OCI-LY7 (cell line): ENCODE measurements around a stretch of chr6.

GRCh38 chr6:100454930-100455774 is 9.6 kb downstream of the SIM1 start:
- PRO-cap, result no peak
- RAMPAGE, long total RNA, result no peak

GRCh38 chr6:100460609-100461275 is 4.0 kb downstream of the SIM1 start:
- PRO-cap, result no peak
- RAMPAGE, long total RNA, result no peak

GRCh38 chr6:100463180-100463542 is 1.6 kb downstream of the SIM1 start:
- PRO-cap, result no peak
- RAMPAGE, long total RNA, result no peak

- PRO-cap, result no peak
- RAMPAGE, long total RNA, result no peak
Measured at GRCh38 chr6:100484491-100485081, 19.9 kb upstream of the SIM1 start.

- PRO-cap, result no peak
- RAMPAGE, long total RNA, result no peak
Measured at GRCh38 chr6:100487944-100488295, 23.2 kb upstream of the SIM1 start.

DNA sequence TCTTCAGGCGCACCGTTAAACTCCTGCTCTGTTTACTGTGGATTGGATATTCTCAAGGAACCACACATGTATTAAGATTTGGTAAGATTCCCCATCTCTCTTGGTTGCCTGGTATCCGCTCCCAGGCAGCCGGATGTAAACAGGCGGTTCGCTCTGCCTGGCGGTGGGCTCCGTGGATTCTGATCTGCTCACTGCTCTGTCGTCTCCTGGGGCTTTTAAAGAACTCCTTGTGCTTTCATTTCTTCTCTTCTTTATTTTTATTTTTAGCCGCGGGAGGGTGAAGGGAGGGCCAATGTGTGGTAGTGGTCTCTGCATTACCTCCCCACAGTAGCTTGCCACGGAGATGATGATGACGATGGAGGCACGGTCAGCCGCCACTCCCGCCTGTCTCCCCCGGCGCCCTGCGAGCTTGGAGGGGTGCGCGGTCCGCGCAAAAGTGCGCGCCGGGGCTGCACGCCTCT is 5.8 kb downstream of the GRIK2 start:
- PRO-cap, result no peak
- RAMPAGE, long total RNA, result no peak

DNA sequence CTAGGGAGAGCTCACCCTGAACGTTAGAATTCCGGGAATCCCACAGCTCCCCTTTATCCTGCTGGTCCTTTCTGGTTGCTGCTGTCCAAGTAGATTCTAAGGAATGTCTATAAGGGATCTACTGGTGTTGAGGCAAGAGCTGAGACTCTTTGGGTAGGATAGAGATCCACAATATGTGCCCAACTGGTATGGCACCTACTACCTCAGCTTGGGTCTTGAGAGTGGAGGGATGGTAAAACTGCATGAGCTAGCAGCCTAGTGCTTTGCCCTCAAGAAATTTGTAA is 568.2 kb downstream of the GRIK2 start:
- PRO-cap, result no peak
- RAMPAGE, long total RNA, result no peak

GRCh38 chr6:102190691-102191159 is 797.2 kb downstream of the GRIK2 start:
- PRO-cap, result no peak
- RAMPAGE, long total RNA, result no peak

GRCh38 chr6:104489317-104489650 is 370.4 kb downstream of the HACE1 start:
- PRO-cap, result no peak
- RAMPAGE, long total RNA, result no peak

DNA sequence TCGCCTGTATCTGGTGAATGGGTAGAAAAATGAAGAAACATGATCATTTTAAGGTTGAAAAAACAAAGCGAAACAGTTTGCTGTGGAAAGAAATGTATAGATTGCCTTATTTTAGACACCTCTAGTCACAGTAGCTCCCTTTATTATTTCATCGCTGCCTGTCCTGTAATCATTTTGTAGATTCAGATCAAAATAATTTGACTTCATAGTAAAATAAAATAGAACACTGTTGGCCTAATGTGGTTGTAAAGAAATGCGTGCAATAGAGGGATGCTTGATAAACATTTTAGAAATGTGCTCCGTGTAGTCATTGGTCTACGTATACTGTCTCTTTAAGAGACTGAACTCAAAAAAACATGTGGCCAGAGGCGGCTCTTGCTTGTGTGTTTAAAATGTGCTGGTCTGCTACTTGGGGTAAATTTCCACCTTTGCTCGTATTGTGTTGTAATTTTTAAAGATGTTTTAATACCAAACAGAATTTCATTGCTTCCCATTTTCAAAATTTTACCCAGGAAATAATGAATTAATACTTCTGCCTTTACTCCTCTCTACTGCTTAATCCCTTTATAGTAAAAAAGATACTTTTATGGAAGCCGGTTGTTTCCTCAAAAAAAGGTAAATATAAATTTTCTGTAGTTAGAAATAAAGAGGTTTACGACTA is 1.8 kb downstream of the LIN28B start:
- PRO-cap, result no peak
- RAMPAGE, long total RNA, result no peak

DNA sequence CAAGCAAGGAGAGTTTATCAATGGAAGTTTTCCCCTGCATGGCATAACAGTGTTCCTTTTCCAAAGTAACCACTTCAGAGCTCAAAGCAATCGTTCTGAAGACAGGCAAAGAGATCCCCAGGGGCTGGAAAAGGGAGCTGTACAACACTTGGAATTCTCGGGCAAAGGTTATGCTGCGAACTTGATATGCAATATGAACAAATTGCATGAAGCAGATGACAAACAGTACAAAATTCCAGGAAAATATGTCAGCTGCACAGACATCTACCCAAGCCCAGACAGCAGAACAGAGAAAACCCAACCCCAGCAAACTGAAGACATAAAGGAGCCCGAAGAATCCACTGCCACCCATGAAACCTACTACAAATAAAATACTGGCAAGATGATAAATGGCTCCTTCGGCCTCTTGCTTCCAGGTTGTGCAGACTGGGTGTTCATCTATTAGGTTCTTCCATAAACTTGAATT is 18.3 kb downstream of the POPDC3 start:
- PRO-cap, result unidirectional peak, minus-strand start at position 162 of the sequence
- RAMPAGE, long total RNA, result no peak

- PRO-cap, result no peak
- RAMPAGE, long total RNA, result no peak
Measured at GRCh38 chr6:105459091-105459493, 56.2 kb upstream of the PREP start.

DNA sequence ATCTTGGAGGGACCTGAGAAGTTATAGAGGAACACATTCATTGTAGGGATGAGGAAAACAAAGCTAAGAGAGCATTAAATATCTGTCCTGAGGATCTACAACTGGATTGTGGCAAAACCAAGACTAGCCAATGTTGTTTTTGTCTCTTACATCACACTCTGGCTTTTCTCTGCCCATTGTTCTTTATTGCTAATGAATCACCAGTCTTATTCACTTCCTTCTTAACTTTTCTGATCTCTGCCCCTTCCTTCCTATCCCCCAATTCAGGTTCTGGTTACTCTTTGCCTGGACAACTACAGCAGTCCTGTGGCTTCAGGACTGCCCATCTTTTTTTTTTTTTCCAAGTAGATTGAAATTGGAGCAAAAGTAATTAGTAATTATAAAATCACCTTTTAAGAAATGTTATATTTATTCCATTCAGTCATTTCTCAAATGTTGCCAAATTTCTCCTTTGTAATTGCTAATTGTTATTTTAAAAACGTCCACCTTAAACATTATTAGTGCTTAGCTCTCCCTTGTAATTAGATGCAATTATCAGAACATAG is 57.1 kb upstream of the PREP start:
- PRO-cap, result no peak
- RAMPAGE, long total RNA, result no peak

DNA sequence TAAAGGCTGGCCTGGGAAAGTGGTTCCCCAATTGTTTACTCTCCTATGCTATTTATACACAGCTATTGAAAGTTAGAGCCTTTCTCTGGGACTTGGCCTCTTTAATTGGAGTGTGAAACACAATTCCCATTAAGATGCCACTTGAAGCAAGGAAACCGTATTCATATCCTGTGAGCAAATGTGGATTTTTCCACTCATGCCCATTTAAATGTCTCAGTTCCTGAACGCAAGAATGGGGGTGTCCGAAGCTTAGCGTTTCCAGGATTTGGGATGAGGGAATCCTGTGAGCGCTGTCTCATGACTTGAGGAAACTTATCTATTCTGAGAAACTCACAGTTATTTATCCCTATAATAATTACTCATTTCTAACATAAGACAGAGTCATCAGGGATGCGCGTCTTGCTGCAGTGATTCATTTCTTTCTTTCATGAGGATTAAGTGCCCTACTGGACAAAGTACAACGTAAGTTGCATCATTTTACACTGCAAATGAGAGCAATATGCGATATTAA is 143.3 kb upstream of the PREP start:
- PRO-cap, result no peak
- RAMPAGE, long total RNA, result no peak

DNA sequence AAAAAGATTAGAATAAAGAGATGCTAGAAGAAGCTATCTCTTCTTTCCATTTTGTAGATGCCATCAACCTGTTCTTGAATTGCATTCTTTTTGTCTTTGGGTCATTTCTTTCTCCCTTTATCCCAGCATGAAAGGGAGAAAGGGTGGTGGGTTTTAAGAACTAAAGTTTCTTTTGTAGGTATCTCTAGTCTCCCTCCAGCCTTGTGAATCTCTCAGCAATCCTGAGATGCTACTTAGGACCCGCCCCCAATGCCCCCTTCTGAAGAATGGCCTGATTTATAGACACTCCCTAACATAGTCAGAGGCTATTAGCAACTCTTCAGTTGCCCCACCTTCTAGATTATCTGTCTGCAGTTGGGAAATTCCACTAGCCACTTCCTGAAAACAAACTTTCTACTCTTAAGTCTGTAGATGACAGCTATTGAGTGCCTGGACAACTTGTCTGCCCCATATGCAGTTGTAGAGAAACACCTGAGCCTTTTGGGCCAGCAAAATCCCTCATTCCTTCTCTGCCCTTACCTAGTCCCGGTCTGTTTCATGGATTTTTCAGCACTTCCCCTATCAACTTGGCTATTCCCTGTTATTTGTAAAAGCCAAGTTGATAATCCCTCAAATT is 188.1 kb upstream of the PREP start:
- PRO-cap, result no peak
- RAMPAGE, long total RNA, result no peak

GRCh38 chr6:105793008-105793537 is 293.1 kb upstream of the PRDM1 start:
- PRO-cap, result no peak
- RAMPAGE, long total RNA, result no peak

- PRO-cap, result no peak
- RAMPAGE, long total RNA, result no peak
Measured at GRCh38 chr6:105806196-105807134, 279.7 kb upstream of the PRDM1 start.

- PRO-cap, result no peak
- RAMPAGE, long total RNA, result no peak
Measured at GRCh38 chr6:105880104-105880766, 205.9 kb upstream of the PRDM1 start.

DNA sequence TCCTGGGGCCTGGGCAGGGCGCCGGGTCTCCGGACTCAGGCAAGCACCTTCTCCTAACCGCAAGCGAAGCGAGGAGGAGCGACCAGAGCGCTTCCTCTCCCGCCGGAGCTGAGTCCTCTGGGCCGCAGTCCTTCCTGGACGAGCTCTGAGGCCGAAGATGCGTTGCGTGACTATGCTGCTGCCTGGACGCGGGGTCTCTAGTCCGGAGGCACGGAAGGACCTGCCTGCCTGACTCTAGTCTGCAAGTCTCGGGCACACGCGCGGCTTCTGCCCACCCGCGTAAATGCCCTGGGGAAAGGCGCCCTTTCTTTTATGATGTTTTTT is 100.1 kb upstream of the PRDM1 start:
- PRO-cap, result no peak
- RAMPAGE, long total RNA, result no peak

DNA sequence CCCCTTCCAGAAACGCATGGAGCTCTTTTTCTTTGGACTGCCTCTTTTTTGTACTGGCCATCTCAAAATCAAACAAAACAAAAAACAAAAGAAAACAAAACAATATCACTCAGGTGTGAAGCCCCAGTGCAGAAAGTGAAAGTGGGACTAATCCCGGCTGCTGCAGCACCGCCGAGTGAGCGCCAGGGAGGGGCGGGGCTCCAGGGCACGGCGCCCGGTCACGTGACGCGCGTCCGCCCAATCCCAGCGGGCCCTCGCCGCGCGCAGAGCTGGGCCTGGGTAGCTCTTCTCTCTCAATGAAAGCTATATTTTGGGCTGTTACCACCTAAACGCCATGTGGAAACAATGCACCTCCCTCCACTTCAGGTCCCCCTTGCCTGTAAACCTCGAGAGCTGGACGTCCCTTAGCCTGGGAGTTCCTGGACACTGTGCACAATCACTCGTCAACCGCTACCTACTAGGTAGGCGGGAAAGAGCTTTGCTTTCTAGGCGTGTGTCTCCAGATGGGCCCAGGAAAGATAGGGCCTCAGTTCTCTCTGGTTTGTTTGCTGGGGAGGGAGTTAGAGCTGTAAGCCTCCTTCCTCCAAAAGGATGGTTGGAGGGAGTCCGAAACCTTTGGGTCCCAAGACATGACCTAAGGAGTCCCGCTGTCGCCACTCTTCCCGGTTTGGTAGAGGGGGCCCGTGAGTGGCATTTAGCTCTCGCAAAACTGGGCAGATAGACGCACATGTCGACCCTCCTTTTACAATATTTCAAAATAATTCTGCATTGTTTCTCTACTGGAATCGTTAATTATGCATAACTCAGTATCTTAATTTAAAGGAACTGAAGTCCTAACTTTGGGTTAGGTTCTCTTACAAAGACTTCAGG is 93.5 kb upstream of the PRDM1 start:
- PRO-cap, result bidirectional peak, plus-strand start at position 246 of the sequence, minus-strand start at position 177 of the sequence
- RAMPAGE, long total RNA, result no peak